ENCODE results near the gene NATD1.

DNA sequence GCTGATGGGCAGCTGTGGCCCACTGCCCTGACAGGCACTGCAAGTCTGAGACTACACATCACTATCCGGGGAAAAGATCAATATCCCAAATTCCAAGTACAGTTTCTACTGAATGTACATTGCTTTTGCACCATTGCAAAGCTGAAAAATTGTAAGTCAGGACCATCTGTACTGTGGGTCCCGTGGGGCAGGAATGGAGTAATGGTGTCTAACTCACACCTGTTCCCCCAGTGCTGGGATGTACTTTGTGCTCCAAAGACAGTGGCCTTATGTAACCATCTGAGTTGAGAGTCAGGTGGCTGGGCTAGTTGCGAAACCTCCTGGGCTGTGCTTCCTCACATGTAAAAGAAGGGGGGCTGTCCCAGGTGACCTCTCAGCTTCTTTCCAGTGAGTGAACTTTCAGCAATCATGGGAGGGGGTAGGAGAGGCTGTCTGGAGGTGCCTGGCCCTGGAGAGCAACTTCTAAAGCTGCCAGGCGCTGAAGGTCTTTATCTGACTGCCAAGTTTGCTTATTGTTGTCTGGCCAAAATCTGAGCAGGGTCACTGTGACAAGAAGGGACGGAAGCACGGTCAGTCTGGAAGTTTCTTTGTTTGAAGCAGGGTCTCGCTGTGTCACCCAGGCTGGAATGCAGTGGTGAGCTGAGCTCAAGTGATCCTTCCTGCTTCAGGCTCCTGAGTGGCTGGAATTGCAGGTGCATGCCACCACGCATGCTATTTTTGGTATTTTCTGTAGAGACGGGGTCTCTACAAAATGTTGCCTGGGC lies 4.9 kb downstream of the SLC47A1 start:
- PRO-cap = no peak

GRCh38 chr17:19570235-19570759 lies 36.6 kb downstream of the SLC47A1 start:
- PRO-cap = no peak

DNA sequence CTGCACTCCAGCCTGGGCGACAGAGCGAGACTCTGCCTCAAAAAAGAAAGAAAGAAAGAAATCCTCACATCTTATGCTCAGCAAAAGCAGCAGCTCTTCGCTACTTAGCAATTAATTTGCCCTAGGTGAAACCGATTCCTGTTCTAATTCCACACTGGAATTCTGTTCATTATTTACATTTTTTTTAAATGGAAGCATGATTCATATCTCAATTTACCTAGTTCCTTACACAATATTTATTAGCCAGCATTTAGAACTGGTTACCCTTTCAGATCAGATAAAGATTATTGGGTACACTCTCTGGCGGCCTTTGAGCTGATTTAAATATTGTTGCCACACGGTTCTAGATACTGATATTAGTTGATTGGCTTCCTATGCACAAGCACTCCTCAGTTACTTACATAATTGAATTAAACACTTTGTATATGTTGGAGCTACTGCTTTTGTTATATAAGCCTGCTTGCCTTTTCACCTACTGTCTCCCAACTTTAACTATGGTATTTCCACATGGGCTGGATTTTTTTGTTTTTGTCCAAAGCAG lies 4.1 kb upstream of the ALDH3A2 start:
- PRO-cap = no peak

DNA sequence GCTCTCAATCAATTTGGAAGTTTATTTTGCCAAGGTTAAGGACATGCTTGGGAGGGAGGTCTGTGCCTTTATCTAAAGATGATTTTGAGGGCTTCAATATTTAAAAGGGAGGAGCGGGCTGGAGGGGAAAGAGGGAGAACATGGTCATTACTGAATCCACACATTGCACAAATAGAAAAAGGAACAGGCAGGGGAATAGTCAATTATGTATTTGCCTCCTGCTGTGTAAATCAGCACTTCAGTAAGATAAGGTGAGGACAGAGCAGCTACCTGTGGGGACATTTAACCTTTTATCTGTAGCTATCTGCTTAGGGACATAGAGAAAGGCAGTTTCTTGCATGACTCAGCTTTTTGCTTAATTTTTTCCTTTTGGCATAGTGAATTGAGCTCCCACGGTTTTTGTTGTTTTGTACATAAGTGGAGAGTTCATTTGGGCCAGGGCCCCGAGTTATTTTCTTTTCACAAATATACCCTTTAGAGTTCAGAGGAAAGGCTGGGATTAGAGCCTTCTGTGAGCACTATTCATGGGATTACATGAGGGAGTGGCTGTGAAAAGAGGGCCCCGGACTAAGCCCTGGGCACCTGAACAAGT lies 1.2 kb upstream of the ALDH3A2 start:
- PRO-cap = unidirectional peak, plus-strand start at position 549 of the sequence

DNA sequence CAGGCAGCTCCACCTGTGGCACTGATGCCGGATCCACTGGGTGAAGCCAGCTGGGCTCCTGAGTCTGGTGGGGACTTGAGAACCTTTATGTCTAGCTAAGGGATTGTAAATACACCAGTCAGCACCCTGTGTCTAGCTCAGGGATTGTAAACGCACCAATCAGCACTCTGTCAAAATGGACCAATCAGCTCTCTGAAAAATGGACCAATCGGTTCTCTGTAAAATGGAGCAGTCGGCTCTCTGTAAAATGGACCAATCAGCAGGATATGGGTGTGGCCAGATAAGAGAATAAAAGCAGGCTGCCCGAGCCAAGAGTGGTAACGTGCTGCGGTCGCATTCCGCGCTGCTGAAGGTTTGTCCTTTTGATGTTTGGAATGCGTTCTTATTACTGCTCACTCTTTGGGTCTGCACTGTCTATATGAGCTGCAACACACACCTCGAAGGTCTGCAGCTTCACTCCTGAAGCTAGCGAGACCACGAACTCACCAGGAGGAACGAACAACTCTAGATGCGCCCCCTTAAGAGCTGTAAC lies 7.7 kb downstream of the SPECC1 start:
- PRO-cap = no peak

DNA sequence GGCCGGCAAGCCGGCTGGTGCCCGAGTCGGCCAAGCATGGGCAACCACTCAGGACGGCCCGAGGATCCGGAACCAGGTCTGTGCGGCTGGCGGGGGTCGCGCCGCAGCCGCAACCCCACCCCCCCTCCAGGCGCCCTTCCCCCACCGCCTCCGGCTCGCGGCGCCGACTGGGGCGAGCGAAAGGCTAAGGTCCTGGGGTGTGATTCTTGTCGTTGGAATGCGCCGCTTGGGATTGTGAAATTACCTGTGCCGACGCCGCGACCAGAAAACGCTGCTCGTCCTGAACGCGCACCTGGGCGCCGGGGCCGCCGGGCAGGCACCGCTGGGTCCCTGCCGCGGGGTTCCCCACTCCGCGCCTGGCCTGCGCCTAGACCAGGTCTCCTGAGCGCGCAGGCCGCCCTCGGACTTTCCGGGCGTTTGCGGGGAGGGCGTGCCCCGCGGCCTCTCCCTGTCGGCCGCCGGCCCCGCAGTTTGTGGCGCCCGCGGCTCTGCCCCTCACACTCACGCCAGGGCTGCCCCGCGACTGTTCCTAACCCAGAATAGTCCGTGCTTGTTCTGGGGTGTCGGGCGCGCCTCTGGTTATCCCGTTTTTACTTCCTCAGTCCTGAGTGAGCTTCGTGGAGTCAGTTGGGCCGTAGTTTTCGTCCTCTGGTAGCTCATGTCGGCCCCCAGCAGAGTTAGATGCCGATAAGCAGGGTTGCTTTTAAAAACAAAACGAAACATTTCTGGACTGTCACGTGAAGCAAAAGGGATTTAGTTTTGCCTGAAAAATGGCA lies 147.2 kb downstream of the SPECC1 start:
- PRO-cap = bidirectional peak, plus-strand start at position 232 of the sequence, minus-strand start at position 114 of the sequence; bidirectional peak, plus-strand start at position 537 of the sequence, minus-strand start at position 350 of the sequence

DNA sequence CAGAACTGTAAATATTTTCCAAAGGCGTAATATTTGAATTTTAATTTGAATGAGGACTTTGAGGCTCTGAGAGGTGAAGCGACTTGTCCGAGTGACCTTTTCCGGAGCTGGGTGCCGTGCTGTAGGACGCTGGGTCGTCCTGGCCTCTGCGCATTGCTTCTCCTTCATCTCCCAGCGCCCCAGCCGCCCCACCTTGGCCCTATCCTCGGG lies 147.8 kb downstream of the SPECC1 start:
- PRO-cap = no peak

GRCh38 chr17:21003219-21003637 lies 39.6 kb downstream of the USP22 start:
- PRO-cap = no peak

- PRO-cap = no peak
Observed at GRCh38 chr17:21037268-21037845, 5.5 kb downstream of the USP22 start.

GRCh38 chr17:21040006-21040550 lies 2.7 kb downstream of the USP22 start:
- PRO-cap = no peak

DNA sequence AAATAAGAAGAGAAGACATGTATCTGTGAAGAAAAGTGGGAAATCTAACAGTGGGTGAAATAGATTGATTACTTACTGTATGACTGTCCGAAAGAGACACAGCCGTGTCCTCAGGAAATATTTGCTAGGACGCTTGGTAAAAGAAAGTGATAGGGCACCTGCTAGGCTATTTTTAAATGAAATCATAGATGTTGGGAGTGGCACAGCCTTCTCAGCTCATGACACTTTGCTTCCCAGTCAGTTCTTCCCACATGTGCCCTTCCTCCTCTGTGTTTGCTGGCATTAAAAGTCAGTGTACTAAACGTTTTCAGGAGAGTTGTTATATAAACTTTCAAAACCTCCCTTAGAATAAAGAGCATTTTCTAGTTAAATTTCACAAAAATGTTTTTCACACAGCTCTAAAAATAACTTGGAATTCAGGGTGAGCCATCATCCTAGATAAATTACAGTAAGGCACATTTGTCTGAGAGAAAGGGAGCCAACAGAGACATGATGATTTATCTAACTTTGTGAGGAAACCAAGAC lies 34.9 kb downstream of the DHRS7B start:
- PRO-cap = no peak

- PRO-cap = no peak
Observed at GRCh38 chr17:21186376-21186969, 27.5 kb downstream of the TMEM11 start.

- PRO-cap = no peak
Observed at GRCh38 chr17:21211503-21212508, 2.2 kb downstream of the TMEM11 start.

GRCh38 chr17:21252574-21253668 lies at the start of gene NATD1:
TSS of gene NATD1 (minus strand) at chr17:21253410.
- PRO-cap = bidirectional peak, plus-strand start at chr17:21253577, minus-strand start at chr17:21253410

GRCh38 chr17:21273133-21273924 lies 11.2 kb upstream of the MAP2K3 start:
- PRO-cap = no peak

DNA sequence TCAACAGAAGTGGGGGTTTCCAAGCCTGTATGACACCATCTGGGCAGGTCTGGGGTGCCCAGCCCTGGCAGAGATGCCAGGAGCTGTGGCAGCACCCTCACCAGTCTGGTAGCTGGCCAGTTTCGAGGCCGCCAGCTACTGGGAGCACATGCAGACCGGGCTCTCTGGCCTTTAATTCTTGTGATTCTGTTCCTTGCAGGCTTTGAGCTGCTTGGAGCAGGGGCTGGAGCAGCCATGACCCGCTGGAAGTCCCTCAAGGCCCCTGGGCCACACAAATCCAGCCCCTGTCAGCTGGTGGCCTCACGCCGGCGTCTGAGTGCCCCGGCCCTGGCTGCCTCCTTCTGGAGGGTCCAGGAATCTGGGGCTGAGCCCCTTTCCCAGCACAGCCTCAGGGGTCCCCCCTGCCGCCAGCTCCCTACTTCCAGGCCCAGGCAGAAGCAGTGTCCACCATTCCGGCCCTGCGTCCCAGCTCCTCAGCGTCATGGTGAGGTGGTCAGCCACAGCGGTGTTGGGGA lies 7.4 kb downstream of the KCNJ18 start:
- PRO-cap = no peak

GRCh38 chr17:22090279-22090930 lies 398.1 kb downstream of the KCNJ18 start:
- PRO-cap = no peak

GRCh38 chr17:22203436-22204015 lies 511.2 kb downstream of the KCNJ18 start:
- PRO-cap = no peak

DNA sequence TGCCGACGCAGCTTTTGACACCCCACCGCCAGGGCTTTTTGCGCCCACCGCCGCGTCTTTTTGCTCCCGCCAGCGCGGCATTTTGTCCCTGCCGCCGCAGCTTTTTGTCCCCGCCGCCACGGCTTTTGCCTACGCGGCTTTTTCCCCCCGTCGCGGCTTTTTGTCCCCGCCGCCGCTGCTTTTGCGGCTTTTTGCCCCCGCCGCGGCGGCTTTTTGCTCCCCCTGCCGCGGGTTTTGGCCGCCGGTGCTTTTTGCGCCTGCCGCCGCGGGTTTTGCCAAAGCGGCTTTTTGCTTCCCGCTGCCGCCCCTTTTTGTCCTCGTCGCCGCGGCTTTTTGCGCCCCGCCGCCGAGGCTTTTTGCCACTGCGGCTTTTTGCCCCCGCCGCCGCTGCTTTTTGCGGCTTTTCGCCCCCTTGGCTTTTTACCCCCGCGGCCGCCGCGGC lies 519.1 kb upstream of the WSB1 start:
- PRO-cap = no peak

- PRO-cap = no peak
Observed at GRCh38 chr17:27256170-27256469, 37.8 kb upstream of the WSB1 start.